Right common carotid artery plus branches (tissue), 1 donor: ENCODE data around the gene LGALS3.

- PRO-cap, result no peak
Observed at GRCh38 chr14:52706271-52706738, 695 bp upstream of the PSMC6 start.

DNA sequence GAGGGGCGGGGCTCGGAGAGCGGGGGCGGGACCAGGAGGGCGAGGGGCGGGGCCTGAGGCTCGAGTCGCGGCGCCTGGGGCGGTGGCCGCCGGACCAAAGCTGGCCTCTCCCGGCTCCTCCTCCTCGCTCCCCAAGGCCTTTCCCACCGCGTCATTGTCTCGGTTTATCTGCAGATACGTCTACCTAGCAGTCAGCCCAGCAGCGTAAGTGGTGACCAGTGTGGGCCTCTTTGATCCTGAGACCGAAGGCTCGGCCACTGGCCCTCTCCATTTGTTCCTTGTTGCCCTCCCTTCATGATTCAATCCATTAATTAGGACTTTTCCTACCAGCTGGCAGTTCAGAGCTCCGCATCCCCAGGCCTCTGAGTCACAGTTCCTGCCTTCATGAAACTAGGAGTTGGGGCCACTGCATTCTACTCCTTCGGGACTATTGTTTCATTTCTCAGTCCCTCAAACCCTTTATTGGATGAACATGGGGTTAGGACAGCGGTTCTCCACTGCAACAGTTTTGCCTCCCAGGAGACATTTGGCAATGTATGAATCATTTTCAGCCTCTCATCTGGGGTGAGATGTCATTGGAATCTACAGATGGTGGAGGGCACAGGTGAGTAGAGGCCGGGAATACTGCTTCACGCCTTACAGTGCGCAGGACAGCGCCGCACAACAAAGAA is 451 bp upstream of the GNPNAT1 start:
- PRO-cap, result bidirectional peak, plus-strand start at position 63 of the sequence, minus-strand start outside the sequence

GRCh38 chr14:52951998-52952809 is 1.4 kb upstream of the FERMT2 start:
- PRO-cap, result bidirectional peak, plus-strand start at chr14:52952234, minus-strand start at chr14:52952181

DNA sequence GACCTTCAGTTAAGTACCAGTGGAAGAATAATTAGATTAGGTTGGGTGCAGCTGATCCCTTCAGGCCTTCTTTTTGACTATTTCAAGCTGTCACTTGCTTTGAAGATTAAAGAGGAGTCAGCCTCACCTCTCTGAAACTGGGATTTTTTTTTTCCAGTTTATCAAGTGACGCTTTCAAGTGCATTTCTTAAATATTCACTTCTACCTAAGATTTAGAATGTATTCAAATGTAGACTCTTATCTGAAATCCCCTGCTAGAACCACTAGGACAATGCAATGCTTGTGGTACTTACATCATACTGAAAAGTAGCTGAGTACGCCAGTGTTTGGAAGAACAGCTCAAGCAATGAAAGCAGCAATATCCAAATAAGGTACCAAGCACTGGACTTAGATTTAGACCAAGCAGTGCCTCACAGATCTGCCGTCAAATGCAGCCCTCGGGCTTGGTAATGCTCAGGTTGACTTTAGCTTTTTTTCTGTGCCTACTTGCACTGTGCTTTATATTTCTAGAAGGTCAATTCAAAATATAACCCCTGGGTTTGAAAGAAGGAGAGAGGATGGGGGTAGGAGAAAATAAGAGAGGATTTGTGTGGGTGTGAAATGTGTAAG is 3.7 kb upstream of the FERMT2 start:
- PRO-cap, result bidirectional peak, plus-strand start at position 416 of the sequence, minus-strand start at position 301 of the sequence

DNA sequence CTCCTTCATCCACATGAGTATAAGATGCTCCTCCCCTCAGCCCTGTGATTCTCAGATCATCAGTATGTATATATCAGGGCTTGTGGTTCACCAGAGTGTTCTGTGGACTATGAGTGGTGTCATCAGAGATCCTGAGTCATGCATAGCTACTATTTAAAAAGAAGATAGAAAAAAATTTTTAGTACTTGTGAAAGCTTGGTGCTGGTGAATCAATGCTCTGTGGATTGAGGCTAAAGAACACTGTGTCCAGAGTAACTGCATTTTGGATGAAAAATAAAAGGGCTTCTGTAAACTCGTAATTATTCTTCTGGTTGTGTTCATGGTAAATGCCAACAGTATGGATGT is 285.8 kb downstream of the BMP4 start:
- PRO-cap, result no peak

DNA sequence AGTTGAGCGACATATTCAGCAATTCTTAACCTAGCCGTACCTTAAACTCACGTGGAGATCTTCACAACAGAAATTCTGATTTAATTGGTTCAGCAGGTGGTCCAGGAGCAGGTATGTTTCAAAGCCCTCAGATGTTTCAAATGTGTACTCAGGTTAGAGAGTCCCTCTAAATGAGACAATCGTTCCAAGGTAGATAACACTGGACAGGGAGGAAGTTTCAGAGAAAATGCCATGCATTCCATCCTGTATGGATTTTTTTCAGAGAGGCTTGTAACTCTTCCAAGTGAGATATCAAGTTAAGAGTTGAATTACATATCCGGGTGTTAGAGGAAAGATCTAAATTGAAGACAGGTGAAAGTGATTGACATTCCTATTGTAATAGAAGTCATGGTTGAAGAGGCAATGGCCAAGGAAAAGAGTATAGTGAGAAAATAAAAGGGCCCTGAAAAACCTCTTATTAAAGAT is 105.9 kb downstream of the BMP4 start:
- PRO-cap, result no peak

- PRO-cap, result no peak
Observed at GRCh38 chr14:53851466-53851955, 105.1 kb downstream of the BMP4 start.

GRCh38 chr14:53888595-53888968 is 68.0 kb downstream of the BMP4 start:
- PRO-cap, result no peak

- PRO-cap, result no peak
Observed at GRCh38 chr14:54510019-54510900, 554 bp downstream of the CGRRF1 start.

DNA sequence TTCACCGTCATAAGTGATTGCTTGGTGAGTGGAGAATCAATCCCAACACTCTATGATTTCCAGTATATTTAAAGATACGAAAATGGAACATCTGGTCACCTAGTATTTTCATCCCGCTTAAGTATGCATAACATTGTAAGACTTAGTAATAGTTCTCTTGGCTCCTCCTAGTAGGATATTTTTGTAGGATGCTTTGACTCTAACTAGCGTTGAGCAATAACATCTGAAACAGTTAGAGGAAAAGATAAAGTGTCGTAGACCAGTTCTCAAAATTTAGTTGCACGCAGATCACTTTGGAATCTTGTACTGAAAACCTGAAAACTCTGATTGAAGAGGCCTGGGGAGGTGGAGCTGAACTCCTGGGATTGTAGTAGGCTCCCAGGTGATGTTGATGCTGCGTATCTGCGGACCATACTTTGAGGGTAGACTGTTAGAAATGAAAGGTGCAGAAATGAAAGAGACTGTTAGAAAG is 7.7 kb downstream of the SAMD4A start:
- PRO-cap, result no peak

GRCh38 chr14:54628754-54629261 is 61.9 kb downstream of the SAMD4A start:
- PRO-cap, result no peak

- PRO-cap, result no peak
Observed at GRCh38 chr14:54637159-54637633, 70.3 kb downstream of the SAMD4A start.

- PRO-cap, result no peak
Observed at GRCh38 chr14:54660044-54660578, 93.2 kb downstream of the SAMD4A start.

DNA sequence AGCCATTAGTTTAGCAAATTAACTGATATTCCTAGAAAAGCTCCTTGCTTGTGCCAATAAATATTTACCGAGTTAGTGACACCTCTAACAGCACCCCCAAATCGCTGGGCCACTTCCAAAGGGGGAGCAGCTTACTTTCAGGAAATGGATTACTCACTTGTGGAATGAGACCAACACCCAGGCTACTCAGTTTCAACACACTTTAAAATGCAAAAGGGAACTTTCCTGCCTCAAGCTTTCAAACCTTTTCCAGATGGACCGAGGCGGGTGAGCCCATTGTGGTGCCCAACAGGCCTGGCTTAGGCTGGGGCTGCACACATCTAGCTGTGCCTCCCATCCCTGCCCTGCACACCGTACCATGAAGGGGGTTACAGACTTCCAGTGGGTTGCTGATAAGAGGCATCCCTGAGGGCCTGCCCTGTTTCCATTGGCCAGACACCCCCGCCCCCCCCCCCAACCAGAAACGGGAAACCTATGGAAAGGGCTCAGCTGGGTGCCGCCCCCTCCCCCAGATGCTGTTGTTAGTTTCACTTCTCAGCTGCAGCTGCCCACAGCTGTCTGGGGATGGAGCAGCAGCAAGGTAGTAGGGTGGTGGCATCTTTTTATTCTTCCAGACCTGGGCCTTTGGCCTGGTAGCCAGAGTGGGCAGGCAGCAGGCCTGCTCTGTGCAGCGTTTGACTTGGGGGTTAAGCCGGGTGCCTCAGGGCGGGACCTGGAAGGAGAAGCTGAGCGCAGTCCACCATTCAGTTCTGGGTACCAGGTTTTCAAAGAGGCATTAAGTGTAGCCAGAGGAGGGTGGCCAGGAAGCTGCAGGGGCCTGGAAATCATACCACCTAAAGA is 117.5 kb downstream of the SAMD4A start:
- PRO-cap, result unidirectional peak, plus-strand start at position 241 of the sequence

GRCh38 chr14:54711692-54712322 is 144.9 kb downstream of the SAMD4A start:
- PRO-cap, result no peak

DNA sequence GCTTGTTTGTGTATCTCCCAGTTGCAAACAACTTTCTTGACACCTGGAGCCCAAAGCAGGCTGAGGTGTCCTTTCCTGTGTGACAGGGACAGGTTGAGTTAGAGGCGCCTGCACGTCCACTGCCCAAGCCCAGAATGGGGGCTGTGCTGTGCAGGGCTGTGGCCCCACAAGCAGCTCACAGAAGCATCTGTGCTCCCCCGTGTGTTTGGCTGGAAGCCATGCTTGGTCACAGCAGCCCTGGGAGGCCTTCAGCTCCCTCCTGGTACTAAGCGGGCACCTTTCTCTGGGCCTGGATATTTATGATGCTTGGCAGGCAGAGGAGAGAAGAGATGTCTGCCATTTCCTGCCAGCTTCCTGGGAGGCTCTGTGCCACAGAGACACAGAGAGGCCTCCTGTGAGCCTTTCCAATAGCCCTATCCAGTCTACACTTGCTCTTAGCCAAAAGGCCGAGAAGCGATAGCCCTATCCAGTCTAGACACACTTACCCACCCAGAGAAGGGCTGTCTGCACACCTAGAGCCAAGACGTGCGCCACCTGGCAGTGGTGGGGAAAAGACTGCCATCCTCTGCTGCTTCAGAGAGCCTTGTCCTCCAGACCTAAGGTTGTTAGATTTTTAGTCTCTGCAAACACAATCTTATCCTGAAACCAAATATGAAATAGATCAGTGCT is 117.4 kb downstream of the GCH1 start:
- PRO-cap, result no peak

DNA sequence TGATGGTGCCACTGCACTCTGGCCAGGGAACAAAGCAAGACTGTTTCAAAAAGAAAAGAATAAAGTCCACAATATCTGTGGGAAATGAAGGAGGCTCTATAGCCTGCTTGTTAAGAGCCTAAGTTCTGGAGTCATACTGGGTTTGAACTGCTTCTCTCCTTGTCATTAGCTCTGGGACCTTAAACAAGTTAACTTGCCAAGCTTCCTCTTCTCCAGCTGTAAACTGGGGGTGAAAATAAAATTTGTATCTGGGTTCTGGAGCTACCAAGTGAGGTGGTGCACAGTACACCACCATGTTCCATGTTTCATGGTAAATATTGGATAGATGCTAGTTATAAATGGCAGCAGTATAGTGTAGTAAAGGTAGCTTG is 8.1 kb downstream of the MAPK1IP1L start:
- PRO-cap, result no peak

DNA sequence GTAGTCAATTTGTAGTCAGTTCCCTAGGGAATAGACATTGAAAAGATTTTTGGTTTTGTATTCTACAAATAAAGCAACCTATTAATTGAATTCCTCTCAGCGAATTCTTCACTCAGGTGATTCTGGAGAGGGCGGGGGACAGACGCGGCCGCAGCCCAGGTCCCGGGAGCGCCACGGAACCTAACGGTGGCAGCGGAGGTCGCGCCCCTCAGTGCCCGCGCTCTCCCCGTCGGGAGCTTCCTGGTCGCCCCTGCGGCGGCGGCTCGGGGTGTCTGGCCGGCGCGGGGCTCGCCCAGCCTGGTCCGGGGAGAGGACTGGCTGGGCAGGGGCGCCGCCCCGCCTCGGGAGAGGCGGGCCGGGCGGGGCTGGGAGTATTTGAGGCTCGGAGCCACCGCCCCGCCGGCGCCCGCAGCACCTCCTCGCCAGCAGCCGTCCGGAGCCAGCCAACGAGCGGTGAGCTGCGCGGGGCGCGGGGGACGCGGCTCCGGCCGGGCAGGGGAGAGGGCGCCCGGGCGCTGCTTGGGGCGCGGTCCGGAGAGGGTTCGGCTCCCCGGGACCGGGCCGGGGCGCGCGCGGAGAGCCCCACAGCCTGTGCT is at the start of gene LGALS3:
Gene LGALS3 (plus strand): TSS at position 405 of the 596 bp plus-strand sequence.
- PRO-cap, result unidirectional peak, plus-strand start at position 119 of the sequence; bidirectional peak, plus-strand start at position 405 of the sequence, minus-strand start at position 242 of the sequence

GRCh38 chr14:55139007-55139467 is 10.0 kb downstream of the LGALS3 start:
- PRO-cap, result no peak

DNA sequence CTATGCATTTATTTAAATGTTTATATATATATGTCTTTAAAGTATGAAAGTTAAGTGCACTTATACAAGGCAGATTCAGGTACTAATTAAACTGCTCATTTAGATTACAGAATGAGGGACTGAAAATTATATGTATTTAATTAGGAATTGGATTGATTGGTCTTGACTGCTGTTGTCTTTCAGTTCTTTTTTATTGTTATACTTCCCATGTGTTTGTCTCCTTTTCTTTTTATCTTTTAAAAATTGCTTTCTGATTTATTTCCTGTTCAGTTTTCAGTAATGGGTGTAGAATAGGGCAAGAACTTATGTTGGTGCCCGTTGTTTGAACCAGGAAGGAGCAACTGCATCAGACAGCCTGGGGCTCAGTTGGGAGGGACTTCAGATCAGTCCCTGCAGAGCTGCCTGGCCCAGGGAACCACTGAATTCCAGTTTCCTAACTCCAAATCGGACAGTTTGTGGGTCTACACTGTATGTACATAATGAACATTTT is 64.8 kb downstream of the FBXO34 start:
- PRO-cap, result no peak